ENCODE measurements around a stretch of chr17.

DNA sequence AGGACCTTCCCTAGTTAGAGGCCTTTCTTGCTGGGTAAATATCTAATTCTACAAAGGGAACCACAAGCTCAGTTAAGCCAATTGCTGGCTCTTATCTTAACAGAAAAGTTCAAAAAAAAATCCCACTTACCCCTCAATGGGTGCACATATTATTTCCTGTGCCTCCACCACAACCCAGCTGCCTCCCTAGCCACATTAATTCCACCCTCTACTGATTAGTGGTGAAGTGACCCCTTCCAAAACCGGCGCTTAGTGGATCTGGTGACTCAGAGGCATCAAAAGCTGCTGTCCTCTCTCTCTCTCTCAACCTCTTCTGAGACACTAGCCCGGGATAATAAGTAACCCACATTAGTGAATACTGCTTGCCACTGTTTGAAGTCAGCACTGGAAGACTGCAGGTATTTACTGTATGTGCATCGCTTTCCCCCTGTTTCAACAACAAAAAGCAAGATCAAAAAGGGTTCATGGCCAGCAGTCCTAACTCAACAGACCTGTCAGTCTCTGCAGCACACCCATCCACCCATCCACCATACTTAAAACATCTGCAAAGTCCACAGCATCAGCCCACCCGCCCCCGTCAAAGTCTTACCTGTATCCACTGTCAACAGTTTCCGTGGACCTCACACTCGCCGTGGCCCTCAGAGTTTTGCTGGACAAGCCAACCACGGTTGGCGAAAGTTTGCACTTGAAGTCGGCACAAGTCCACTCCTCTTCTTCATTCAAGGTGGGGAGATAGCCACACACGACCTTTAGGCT lies 4.1 kb downstream of the AXIN2 start:
- CAGE, long polyA plus RNA = no peak
- RRBS = 60% methylated on average over 3 of the region's 13 CpGs

- CAGE, long polyA plus RNA = no peak
- RRBS = no CpG with 5 or more reads among the region's 6 CpGs
These were observed 135.3 kb upstream of the AXIN2 start for GRCh38 chr17:65696681-65697168.

- CAGE, long polyA plus RNA = no peak
- RRBS = no CpG with 5 or more reads among the region's 22 CpGs
These were observed 237.7 kb downstream of the PRKCA start for GRCh38 chr17:66539865-66540815.

- CAGE, long polyA plus RNA = no peak
- RRBS = no CpG with 5 or more reads among the region's 4 CpGs
These were observed 263.6 kb downstream of the PRKCA start for GRCh38 chr17:66565780-66566715.

DNA sequence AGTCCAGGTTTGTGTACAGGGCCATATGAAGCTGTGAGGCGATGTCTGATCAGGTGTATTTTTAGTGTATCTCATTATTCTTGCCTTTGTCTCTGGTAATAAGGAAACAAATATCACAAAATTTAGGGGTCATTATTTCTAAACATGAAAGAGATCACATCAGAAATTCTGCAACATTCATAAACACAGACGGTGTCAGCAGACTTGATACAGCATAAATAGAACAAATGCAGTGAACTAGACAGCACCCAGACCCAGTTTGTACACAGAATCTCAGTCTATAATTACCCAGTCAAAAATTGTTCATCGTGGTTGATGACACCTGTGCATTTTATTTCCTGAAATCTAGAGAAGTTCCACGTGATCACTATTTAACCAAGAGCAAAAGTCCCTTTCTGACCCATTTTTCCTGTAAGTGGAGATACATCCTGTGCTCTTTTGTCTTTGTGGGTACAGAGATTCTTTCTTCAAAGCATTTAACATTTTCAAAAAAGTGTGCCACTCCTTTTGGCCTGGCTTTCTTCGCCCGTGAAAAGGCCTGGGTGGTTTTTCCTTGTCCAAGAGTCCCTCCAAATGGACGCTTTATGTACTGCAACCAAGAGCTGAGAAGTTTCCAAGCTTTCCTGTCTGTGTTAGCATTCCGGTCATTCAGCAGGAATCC lies 161.4 kb upstream of the CACNG5 start:
- CAGE, long polyA plus RNA = no peak
- RRBS = no CpG with 5 or more reads among the region's 8 CpGs

DNA sequence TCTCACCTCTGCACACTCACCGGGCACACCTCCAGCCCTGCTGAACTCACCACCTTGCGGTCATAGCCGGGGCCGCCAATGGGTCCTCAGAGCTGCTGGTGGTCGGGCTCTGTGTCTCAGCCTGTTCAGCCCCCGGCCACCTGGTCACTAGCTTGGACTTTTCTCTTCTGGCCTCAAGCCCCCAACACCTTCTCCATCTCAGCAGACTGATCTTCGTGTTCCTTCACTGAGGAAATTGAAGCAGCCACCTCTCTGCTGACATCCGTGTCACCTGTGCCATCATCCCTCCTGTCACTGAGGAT lies 53.5 kb upstream of the CACNG4 start:
- CAGE, long polyA plus RNA = no peak
- RRBS = 80% methylated on average over 4 of the region's 8 CpGs

DNA sequence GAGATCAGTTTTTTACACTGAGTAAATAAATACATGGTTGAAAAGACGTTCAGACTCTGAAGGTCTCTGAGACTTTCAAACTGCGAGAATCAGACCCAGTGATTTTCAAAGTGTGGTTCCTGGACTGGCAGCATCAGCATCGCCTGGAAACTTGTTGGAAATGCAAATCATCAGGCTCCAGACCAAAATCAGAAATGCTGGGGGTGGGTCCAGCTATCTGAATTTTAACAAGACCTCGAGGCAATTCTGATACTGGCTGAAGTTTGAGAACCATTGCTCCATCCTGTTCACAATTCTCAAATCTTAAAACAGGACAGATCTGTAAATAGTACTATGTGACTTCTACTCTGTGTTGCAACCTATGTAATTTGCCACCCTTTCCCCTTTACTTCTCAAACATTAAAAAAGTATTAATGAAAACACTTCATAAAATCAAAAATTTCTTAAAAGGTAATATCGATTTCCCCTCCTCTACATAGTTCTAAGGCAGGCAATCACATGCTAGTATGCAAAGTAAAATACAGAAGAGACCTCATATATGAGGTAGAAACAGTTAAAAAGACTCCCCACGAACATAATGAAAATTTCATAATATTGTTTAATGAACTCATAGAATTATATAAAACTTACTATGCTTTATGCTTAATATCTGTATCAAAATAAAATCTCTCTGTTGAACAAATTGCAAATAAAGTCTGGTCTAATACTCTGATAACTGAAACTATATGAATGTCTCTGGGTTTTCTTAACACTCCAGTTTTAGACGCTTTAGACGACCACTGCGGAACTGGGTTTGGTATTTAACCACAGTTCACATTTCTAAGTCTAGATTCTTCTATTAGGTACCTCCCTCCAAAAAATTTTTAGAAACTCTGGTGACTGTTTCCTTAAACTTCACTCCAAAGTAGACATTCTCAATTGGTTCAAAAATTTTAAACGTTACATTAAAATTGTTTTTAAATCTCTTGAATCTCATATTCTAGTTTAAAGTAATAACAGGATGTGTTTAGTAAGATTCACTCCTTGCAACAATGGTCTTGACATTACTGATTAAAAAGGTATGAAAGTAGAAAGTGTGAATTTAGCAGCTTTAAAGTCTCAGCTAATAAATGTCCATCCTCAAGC lies 28.8 kb downstream of the CACNG1 start:
- CAGE, long polyA plus RNA = no peak
- RRBS = no CpG with 5 or more reads among the region's 10 CpGs

GRCh38 chr17:67348648-67349261 lies 17.6 kb downstream of the PSMD12 start:
- CAGE, long polyA plus RNA = no peak
- RRBS = no CpG with 5 or more reads among the region's 10 CpGs

GRCh38 chr17:67357073-67357740 lies 9.2 kb downstream of the PSMD12 start:
- CAGE, long polyA plus RNA = no peak
- RRBS = no CpG with 5 or more reads among the region's 6 CpGs

- CAGE, long polyA plus RNA = no peak
- RRBS = no CpG with 5 or more reads among the region's 3 CpGs
These were observed 158.6 kb downstream of the PITPNC1 start for GRCh38 chr17:67535606-67536088.

DNA sequence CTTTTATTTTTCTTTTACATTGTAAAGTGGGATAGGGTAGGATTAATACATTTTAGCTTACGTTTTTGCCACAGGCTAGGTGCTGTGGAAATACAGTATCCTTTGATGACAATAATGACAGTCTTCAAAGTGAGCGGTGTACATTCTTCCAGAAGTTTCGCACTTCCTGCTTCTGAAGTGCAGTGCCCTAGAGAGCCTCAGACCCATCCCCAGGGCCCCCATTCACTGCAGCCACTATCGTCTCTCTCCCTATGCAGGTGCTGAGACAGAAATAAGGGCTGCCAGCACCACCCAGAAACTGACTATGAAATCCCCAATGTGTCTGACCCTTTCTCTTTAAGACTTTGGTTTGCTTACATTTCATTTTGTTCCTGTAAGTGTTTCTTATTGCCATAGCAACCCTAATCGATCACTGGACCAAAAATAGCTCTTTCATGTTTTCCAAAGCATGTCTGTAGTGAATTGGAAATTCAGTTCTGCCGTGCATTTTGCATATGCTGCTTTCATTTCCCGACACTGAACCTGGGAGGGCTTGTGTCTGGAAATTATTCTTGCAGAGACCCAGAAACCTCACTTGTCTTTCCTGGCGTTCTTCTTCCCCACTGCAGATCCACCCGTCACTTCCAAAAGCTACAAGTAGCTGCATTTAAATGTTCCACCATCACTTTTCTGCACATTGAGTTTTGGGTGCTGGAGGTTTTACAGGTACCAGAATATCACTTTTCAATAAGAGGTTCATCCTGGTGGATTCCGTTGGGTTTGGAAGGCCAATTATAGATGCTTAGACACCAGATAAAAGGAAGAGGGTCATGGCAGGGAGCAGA lies 148.7 kb upstream of the NOL11 start:
- CAGE, long polyA plus RNA = no peak
- RRBS = no CpG with 5 or more reads among the region's 10 CpGs

GRCh38 chr17:67574252-67575174 lies 143.2 kb upstream of the NOL11 start:
- CAGE, long polyA plus RNA = no peak
- RRBS = no CpG with 5 or more reads among the region's 12 CpGs

DNA sequence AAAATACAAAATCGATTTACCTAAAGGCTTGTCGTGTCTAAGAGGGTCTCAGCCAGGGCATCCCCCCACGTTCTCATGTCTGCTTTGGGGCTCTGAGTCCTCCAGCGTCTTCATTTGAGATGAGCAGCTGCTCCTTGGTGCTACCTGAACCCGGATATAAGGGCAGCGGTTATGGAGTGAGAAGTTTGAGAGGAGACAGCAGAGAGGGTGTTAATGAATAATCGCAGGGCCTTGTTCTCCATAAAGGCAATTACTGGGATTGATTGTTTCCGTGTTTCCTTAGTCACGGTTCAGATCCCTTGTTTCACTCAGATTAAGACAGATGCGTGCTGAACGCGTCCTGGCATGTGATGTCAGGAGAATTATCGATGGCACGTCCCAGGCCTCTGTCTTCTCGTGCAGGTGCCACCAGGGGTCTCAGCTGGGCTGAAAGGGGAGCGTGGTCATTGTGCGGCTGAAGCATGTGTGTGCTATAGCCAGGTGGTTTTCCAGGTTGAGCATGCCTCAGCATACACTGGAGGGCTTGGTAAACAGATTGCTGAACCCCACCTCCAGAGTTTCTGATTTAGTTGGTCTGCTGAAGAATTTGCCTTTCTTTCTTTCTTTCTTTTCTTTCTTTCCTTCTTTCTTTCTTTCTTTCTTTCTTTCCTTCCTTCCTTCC lies 142.4 kb upstream of the NOL11 start:
- CAGE, long polyA plus RNA = no peak
- RRBS = no CpG with 5 or more reads among the region's 17 CpGs

GRCh38 chr17:67615140-67615685 lies 102.5 kb upstream of the NOL11 start:
- CAGE, long polyA plus RNA = no peak
- RRBS = no CpG with 5 or more reads among the region's 15 CpGs

- CAGE, long polyA plus RNA = no peak
- RRBS = no CpG with 5 or more reads among the region's 12 CpGs
These were observed 84.1 kb upstream of the NOL11 start for GRCh38 chr17:67633571-67634027.

GRCh38 chr17:67718075-67718705 lies 454 bp downstream of the NOL11 start:
- CAGE, long polyA plus RNA = no peak
- RRBS = 0% methylated on average over 2 of the region's 25 CpGs

DNA sequence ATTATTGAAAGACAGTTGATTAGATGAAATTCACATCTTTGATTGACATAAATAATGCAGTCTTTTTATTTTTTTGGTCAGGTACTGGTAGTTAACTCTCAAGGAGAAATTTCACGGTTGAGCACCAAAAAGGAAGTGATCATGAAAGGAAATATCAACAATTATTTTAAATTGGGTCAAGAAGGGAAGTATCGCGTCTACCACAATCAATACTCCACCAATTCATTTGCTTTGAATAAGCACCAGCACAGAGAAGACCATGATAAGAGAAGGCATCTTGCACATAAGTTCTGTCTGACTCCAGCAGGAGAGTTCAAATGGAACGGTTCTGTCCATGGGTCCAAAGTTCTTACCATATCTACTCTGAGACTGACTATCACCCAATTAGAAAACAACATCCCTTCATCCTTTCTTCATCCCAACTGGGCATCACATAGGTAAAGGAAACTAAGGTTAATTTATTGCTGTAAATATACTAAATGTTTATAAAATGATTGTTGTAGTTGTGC lies 68.0 kb downstream of the BPTF start:
- CAGE, long polyA plus RNA = no peak
- RRBS = no CpG with 5 or more reads among the region's 4 CpGs

GRCh38 chr17:68124391-68125082 lies 89.0 kb downstream of the KPNA2 start:
- CAGE, long polyA plus RNA = no peak
- RRBS = no CpG with 5 or more reads among the region's 4 CpGs

GRCh38 chr17:68151676-68153025 lies 95.7 kb upstream of the AMZ2 start:
- CAGE, long polyA plus RNA = no peak
- RRBS = 84% methylated on average over 1 of the region's 38 CpGs

- CAGE, long polyA plus RNA = no peak
- RRBS = no CpG with 5 or more reads among the region's 6 CpGs
These were observed 63.0 kb upstream of the AMZ2 start for GRCh38 chr17:68184673-68185418.